Osteoblast (primary cell): Measurements from ENCODE around the genes OR5AN1, OR5A1 and CD6.

- CAGE, long polyA plus RNA: no peak
Observed at GRCh38 chr11:58945630-58945915, 6.3 kb downstream of the GLYATL1 start.

DNA sequence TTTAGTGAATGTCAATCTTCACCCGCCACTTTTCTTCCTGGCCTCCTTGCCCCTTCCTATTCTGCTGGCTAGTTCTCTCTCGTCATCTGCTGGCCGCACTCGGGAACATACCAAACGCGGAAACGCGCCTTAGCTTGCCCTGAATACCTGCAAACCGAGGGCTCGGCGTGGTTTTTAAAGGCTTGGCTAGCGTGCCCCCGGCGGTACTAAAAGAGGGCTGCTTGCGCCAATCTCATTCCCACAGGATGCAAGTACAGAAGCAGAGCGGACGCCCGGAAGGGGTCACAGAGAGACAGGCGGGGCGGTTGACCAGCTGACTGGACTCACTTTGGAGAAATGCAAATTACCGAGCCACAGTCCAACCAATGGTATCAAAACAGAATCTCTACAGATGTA lies 24.5 kb downstream of the GLYATL1 start:
- CAGE, long polyA plus RNA: no peak
- RRBS: 13% methylated on average over 6 of the region's 21 CpGs

- CAGE, long polyA plus RNA: no peak
- RRBS: no CpG with 5 or more reads among the region's 5 CpGs
Observed at GRCh38 chr11:59267970-59268396, 55.3 kb upstream of the MPEG1 start.

GRCh38 chr11:59358605-59359075 lies at the start of gene OR5AN1:
OR5AN1 (plus strand) TSS chr11:59358895.
- CAGE, long polyA plus RNA: no peak
- RRBS: no CpG with 5 or more reads among the region's 3 CpGs

GRCh38 chr11:59436200-59436599 lies at the start of gene OR5A1:
OR5A1 (plus strand) TSS chr11:59436469.
- CAGE, long polyA plus RNA: no peak
- RRBS: no CpG with 5 or more reads among the region's 3 CpGs

DNA sequence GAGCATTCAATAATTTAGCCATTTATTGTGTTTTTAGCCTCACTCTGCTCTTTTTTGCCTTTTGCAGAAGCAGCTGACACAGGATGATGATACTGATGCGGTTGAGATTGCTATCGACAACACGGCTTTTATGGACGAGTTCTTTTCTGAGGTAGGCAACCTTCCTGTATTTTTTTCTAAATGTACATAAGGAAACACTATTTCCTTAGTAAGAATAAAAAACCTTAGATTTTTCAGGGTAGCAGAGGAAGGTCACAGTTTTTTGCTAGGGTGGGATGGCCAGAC lies 17.9 kb downstream of the STX3 start:
- CAGE, long polyA plus RNA: no peak
- RRBS: no CpG with 5 or more reads among the region's 4 CpGs

GRCh38 chr11:60310493-60311142 lies 16.4 kb upstream of the MS4A6E start:
- CAGE, long polyA plus RNA: no peak
- RRBS: no CpG with 5 or more reads among the region's 6 CpGs

DNA sequence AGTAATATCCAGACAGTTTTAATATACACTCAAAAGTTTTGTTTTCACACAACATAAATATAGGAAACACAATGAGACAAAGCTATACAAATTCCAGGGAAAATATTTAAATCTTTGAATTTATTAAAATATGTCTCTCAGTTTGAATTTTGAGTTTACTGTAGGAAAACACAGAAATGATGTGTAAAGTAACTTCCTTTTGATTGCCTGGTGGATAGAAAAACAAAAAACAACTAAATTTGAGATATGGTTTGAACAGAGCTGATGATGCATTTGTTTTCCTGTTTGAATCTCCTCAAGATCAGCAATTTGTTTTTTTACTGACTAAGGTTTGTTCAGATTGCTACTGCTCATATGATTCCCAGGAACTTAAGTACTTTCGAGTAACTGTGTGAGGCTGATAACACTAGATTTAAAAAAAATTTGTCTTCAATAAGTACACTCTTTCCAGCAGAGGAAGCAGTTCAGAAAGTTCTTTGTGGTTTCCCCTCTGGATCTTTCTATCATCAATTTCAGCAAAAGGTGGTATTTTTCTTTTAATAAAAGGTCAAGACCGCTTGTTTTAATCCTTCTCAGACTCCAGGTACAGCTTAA lies 12.5 kb upstream of the MS4A6E start:
- CAGE, long polyA plus RNA: no peak
- RRBS: no CpG with 5 or more reads among the region's 2 CpGs

- CAGE, long polyA plus RNA: no peak
- RRBS: no CpG with 5 or more reads among the region's 3 CpGs
Observed at GRCh38 chr11:60763201-60763455, 6.5 kb downstream of the MS4A15 start.

DNA sequence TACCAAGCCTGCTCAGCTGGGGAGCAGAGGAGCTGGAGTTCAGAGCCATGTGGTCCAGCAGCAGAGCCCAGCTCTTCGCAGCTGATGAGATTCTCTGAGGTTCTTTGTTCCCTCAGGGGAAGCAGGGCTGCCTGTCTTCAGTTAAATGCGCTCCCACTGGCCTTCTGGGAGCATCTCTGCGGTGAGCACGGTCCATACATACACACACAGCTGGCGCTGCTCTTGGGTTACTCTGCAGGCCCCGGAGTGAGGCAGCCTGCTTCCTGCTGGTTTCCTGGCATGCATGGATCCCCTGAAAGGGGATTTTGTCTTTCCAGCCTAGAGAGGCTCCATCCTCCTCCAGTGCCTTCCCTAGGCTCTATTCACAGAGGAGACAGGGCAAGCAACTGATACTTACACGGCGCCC lies 5.3 kb upstream of the PTGDR2 start:
- CAGE, long polyA plus RNA: no peak
- RRBS: no CpG with 5 or more reads among the region's 8 CpGs

- CAGE, long polyA plus RNA: no peak
- RRBS: no CpG with 5 or more reads among the region's 3 CpGs
Observed at GRCh38 chr11:60913315-60913712, 644 bp upstream of the TMEM109 start.

- CAGE, long polyA plus RNA: no peak
- RRBS: no CpG with 5 or more reads among the region's 17 CpGs
Observed at GRCh38 chr11:60915260-60915946, 1.4 kb downstream of the TMEM109 start.

DNA sequence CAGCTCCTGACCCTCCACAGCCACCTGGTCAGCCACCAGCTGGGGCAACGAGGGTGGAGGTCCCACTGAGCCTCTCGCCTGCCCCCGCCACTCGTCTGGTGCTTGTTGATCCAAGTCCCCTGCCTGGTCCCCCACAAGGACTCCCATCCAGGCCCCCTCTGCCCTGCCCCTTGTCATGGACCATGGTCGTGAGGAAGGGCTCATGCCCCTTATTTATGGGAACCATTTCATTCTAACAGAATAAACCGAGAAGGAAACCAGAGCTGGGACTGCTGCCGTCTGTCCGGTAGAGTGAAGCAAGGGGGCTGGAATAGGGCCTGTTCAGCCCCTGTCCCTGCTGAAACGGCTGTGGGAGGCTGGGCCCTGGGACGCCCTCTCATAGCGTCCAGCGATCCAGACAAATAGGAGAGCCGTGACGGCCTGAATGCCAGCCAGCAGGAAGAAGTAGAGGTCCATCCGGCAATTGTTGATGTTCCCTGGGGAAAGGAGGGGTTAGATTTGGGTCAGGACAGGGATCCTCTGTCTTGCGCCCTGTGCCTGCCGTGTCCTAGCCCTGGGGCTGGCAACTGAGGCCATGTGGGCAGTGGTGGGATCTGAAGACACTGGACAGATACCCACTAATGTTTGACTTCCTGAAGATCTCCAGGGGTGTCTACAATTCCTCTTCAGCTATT lies 12.8 kb downstream of the TMEM132A start:
- CAGE, long polyA plus RNA: no peak
- RRBS: no CpG with 5 or more reads among the region's 17 CpGs

DNA sequence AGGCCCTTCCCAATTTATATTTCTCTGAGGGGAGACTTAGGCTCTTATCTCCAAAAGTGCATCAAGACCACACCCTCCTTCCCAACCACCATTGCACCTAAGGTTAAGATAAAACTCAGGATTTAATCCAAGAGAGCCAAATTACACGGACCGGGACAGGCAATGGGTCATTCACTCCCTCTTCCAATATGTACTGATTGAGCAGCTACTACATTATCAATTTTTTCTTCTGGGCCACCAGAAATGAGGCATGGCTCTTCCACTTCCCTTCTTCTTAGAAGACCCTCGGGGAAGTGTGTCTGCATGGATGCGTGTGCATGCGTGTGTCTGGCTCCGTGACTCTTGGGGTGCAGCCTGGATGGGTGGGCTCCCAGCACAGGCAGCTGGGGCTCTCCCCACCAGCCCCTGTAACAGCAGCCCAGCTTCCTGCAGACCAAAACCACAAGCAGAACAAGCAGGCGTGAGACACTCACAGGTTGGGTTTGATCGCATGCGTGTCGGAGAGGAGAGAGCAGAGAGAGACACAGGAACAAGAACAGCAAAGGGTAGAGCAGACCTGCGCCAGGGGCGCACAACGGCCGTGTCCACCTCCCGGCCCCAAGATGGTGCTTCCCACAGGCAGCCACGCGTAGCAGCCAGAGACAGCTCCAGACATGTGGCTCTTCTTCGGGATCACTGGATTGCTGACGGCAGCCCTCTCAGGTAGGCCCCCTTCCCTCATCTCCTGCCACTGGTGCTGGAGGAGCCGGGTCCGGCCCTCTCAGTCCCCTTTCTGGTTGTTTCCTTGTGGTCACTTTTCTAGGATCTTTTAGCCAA lies at the start of gene CD6:
Gene CD6 (plus strand): TSS at position 468 of the 816 bp plus-strand sequence.
- CAGE, long polyA plus RNA: no peak
- RRBS: no CpG with 5 or more reads among the region's 21 CpGs

GRCh38 chr11:61006750-61007146 lies 35.3 kb downstream of the CD6 start:
- CAGE, long polyA plus RNA: no peak
- RRBS: no CpG with 5 or more reads among the region's 3 CpGs

- CAGE, long polyA plus RNA: no peak
- RRBS: no CpG with 5 or more reads among the region's 7 CpGs
Observed at GRCh38 chr11:61110640-61111076, 8.4 kb downstream of the CD5 start.

GRCh38 chr11:61125963-61126330 lies 23.7 kb downstream of the CD5 start:
- CAGE, long polyA plus RNA: no peak
- RRBS: no CpG with 5 or more reads among the region's 10 CpGs

DNA sequence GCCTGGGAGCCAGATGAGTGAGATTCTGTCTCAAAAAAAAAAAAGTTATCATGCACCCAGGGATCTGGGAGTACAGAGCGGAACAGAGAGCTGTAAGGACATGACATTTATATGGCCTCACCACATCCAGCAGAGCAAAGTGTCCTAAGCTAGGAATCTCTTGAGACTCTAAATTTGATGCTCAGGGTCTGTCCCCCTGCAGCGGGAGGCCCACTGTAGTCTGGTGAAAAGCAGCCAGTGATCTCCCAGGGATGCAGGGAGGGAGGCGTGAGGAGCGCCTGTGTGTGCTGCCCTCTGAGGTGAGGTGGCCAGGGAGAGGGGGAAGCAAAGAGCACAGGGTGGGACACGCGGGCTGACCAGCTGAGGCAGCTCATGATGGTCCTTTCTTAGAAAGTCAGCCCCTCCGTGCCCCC lies 26.4 kb downstream of the CD5 start:
- CAGE, long polyA plus RNA: no peak
- RRBS: no CpG with 5 or more reads among the region's 7 CpGs

DNA sequence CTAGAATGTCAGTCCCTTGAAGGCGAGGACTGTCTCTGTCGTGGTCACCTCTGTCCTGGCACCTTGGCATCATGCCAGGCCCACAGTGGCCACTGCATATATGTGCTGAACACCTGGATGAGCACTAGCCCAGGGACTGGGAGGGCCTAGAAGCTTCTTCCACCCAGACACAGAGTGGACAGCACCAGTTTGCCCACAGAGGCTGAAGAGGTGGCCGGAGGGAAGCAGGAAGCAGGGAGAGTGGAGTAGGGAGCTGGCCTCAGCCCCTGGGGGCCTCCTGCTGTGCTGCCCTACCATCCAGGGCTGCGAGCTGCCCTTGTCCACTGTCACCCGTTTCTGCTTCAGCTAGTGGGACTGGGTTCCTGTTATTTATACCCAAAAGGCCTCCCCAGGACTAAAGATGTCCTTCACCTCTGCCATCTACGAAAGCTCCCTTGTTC lies 28.5 kb downstream of the VPS37C start:
- CAGE, long polyA plus RNA: no peak
- RRBS: no CpG with 5 or more reads among the region's 6 CpGs

GRCh38 chr11:61203706-61203961 lies 319 bp downstream of the PGA3 start:
- CAGE, long polyA plus RNA: no peak
- RRBS: no CpG with 5 or more reads among the region's 2 CpGs